ENCODE results near the gene COX4I2.

- PRO-cap, 2 experiments: peak in 2 of 2 experiments; most common plus-strand start chr20:31516044 (in 1); most common minus-strand start chr20:31516018 (in 1)
Observed at GRCh38 chr20:31515493-31516608, 1.6 kb downstream of the HM13 start.

DNA sequence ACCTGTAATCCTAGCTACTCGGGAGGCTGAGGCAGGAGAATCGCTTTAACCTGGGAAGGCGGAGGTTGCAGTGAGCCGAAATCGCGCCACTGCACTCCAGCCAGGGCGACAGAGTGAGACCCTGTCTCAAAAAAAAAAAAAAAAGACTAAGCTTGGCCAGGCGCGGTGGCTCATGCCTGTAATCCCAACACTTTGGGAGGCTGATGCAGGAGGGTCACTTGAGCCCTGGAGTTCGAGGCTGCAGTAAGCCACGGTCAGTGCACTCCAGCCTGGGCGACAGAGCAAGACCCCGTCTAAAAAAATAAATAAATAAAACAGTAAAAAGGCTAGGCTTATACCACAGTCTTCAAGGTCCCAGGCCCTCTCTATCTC lies 566 bp upstream of the MCTS2 start:
- PRO-cap, 2 experiments: no peak in any of the 2 experiments

- PRO-cap, 2 experiments: no peak in any of the 2 experiments
Observed at GRCh38 chr20:31637460-31638118, at the start of gene COX4I2. TSS of gene COX4I2 (plus strand) at chr20:31637912.

GRCh38 chr20:31644743-31645008 lies 7.0 kb downstream of the COX4I2 start:
- PRO-cap, 2 experiments: no peak in any of the 2 experiments

DNA sequence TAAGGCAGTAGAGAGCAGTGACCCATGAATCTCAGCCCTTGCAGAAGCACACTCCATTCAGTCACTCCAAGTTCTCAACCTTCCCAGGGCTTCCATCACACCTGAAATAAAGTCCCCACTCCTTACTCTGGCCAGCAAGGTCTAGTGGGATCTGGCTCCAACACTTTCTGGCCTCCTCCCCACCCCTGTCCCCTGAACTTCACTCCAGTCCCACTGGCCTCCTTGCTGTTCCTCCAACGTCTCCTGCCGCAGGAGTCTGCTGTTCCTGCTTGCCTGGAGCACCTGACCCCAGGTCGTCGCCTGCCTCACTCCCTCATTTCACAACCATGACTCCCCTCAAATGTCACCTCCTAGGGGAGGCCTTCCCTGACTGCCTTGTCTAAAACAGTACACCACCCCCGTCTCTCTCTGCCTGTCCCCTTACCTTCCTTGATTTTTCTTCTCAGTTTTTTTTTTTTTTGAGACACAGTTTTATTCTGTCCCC lies 30.2 kb downstream of the COX4I2 start:
- PRO-cap, 2 experiments: no peak in any of the 2 experiments

GRCh38 chr20:31691530-31692490 lies 30.9 kb downstream of the BCL2L1 start:
- PRO-cap, 2 experiments: no peak in any of the 2 experiments

- PRO-cap, 2 experiments: no peak in any of the 2 experiments
Observed at GRCh38 chr20:31716336-31716664, 6.4 kb downstream of the BCL2L1 start.

- PRO-cap, 2 experiments: no peak in any of the 2 experiments
Observed at GRCh38 chr20:31716665-31717577, 5.7 kb downstream of the BCL2L1 start.

DNA sequence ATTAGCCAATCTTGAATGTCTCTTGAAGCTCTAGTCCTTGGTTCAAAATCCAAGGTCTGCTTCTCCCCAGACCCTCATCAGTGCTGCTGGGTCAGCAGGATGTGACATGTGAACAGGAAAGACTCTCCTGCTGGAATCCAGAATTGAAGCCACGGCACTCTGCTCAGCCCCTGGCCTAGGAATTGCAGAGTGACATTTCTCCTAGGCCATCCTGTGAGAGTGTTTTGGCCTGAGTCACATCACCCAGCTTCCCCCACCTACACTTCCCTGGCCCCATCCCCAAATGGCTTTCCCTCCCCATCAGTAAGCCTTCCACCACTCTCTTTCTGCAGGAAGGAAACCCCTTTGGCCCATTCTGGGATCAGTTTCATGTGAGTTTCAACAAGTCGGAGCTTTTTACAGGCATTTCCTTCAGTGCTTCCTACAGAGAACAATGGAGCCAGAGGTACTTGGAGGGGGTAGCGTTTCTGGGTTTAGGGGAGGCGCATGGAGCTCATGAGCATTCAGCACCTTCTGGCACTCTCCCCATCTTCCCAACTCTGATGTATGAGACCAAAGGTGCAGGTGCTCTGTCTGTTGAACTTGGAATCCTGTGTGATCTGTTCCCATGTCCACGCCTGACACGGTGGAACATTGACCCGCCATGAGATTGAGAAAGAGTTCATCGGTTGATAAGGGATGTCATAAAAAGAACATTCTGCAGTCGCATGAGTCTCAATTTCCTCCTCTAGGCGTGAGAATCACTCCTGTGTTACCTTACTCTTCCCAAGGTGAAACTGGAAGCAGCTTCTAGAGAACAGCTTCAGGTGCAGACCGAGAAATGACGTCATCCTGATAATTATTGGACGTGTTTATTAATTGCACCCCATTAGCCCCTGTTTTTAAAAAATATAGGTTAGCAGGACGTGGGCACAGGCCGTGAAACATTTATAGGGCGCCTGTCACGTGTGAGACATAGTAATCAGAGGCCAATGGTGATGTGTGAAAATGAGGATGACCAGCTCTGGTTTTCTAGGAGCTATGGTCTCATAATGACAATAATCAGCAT lies 8.9 kb downstream of the POFUT1 start:
- PRO-cap, 2 experiments: no peak in any of the 2 experiments

DNA sequence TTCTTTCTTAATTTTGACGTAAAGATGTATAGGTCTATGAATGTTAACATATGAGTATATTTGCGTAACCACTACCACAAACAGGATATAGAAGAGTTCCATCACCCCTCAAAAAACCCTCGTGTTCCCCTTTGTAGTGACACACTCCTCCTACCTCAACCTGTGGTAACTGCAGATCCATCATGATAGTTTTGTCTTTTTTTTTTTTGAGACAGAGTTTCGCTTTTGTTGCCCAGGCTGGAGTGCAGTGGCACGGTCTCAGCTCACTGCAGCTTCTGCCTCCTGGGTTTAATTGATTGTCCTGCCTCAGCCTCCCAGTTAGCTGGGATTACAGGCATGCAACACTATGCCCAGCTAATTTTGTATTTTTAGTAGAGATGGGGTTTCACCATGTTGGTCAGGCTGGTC lies 28.1 kb upstream of the KIF3B start:
- PRO-cap, 2 experiments: peak in 1 of 2 experiments; most common plus-strand start position 214 of the sequence (in 1)

DNA sequence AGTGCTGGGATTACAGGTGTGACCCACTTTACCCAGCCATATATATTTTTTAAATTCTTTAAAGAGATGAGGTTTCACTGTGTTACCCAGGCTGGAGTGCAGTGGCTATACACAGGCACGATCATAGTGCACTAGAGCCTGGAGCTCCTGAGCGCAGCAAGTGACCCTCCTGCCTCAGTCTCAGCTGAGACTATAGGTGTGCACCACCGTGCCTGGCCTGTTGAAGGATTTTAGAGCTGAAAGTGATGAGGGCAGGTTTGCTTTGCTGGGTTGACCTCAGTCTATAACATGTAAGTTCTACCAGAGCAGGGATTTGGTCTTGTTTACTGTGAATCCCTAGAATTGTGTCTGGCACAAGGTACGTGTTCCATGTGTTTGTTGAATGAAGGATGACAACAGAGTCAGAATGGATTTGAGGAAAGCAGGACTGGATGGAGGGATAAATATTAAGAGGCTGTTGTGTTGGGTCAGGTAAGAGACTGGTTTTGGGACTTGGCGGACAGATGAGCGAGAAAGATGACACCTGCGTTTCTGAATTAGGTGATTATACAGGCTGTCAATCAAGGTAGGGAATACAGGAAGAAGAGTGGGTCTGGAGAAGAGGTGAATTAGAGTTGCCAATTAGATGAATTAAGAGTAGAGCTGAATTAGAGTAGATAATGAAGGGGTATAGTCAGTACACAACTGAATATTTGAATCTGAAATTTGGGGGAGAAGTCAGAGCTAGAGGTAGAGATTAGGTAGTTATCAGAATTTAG lies 6.5 kb downstream of the ASXL1 start:
- PRO-cap, 2 experiments: no peak in any of the 2 experiments

DNA sequence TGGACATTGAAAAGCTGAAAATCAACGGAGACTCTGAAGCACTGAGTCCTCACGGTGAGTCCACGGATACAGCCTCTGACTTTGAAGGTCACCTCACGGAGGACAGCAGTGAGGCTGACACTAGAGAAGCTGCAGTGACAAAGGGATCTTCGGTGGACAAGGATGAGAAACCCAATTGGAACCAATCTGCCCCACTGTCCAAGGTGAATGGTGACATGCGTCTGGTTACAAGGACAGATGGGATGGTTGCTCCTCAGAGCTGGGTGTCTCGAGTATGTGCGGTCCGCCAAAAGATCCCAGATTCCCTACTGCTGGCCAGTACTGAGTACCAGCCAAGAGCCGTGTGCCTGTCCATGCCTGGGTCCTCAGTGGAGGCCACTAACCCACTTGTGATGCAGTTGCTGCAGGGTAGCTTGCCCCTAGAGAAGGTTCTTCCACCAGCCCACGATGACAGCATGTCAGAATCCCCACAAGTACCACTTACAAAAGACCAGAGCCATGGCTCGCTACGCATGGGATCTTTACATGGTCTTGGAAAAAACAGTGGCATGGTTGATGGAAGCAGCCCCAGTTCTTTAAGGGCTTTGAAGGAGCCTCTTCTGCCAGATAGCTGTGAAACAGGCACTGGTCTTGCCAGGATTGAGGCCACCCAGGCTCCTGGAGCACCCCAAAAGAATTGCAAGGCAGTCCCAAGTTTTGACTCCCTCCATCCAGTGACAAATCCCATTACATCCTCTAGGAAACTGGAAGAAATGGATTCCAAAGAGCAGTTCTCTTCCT lies 77.7 kb downstream of the ASXL1 start:
- PRO-cap, 2 experiments: no peak in any of the 2 experiments

- PRO-cap, 2 experiments: no peak in any of the 2 experiments
Observed at GRCh38 chr20:32445887-32446329, 87.8 kb downstream of the ASXL1 start.

- PRO-cap, 2 experiments: no peak in any of the 2 experiments
Observed at GRCh38 chr20:32477918-32478498, 107.1 kb downstream of the NOL4L start.

- PRO-cap, 2 experiments: no peak in any of the 2 experiments
Observed at GRCh38 chr20:32527387-32528156, 57.6 kb downstream of the NOL4L start.

DNA sequence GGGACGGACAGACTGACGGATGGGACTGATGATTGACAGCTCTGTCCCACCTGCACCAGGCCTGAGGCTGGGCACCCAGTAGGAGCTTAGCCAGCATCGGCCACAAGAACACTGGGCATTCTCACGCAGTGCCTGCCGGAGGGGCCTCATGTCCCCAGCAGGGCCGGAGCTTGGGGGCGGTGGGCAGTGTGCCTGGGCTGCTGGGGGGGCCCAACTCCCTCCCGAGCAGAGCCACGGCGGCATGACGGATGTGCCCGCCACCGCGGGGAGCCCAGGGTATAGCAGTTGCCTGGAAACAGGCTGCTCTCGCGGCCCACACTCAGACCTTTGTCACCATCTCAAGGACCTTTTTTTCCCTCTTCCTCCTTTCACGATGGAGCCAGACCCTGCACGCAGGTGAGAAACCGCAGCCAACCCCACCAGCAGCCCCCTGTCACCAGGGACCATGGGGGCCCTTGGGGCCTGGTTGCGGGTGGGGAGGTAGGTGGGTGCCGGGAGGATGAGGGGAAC lies 24.3 kb downstream of the NOL4L start:
- PRO-cap, 2 experiments: no peak in any of the 2 experiments

GRCh38 chr20:32582694-32583649 lies 2.2 kb downstream of the NOL4L start:
- PRO-cap, 2 experiments: no peak in any of the 2 experiments

- PRO-cap, 2 experiments: no peak in any of the 2 experiments
Observed at GRCh38 chr20:32673053-32673911, 459 bp downstream of the C20orf203 start.

- PRO-cap, 2 experiments: no peak in any of the 2 experiments
Observed at GRCh38 chr20:32823948-32824147, 4.1 kb downstream of the MAPRE1 start.

GRCh38 chr20:32982702-32983406 lies 21.4 kb downstream of the SUN5 start:
- PRO-cap, 2 experiments: no peak in any of the 2 experiments